ENCODE results near the gene DYNLL1.

DNA sequence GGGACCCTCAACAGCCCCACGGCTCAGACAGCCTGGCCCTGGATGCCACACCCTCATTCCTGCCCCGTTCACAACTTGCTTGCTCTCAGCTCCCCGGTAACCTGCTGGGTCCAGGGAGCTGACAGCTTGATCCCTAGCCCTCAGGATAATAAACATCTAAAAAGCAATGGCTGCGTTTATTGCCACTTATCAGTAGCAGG, 24.2 kb upstream of the RPLP0 start:
- PRO-cap, 2 experiments: no peak in any of the 2 experiments
- RAMPAGE, long total RNA, 5 experiments: no peak in any of the 5 experiments

GRCh38 chr12:120230340-120231117, 29.6 kb upstream of the RPLP0 start:
- PRO-cap, 2 experiments: no peak in any of the 2 experiments
- RAMPAGE, long total RNA, 5 experiments: no peak in any of the 5 experiments

- PRO-cap, 2 experiments: no peak in any of the 2 experiments
- RAMPAGE, long total RNA, 5 experiments: no peak in any of the 5 experiments
Measured at GRCh38 chr12:120235351-120236070, 30.0 kb downstream of the PXN start.

DNA sequence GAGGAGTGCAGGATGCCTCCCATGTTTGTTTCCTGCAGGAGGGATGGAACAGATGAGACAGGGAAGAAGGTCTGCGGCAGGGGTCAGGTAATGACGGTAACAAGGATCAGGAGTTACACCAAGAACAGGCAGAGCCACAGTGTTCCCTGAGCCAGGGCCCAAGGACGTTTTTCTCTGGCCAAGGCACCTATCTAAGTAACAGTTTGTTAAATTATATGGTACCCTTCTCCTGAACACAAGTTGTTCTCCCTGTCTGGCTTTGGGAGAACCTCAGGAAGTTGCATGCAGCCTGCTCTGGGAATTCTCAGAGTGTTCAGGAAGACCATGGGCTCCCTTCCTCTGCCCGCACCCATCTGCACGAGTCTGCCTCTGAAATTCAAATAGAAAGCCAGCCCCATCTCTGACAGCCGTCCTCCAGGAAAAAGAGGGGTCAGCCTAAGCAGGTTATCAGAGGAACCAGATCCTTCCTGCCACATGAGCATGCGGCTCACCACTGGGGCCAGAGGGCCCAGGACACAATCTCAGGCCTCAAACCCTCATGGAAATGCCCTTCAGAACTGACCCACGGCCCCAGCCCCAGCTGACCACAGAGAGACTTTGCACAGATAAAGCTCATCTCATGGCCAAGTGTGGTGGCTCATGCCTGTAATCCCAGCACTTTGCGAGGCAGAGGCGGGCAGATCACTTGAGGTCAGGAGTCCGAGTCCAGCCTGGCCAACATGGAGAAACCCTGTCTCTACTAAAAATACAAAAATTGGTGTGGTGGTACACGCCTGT, 23.4 kb downstream of the PXN start:
- PRO-cap, 2 experiments: peak in 2 of 2 experiments; most common minus-strand start position 355 of the sequence (in 2)
- RAMPAGE, long total RNA, 5 experiments: no peak in any of the 5 experiments

GRCh38 chr12:120449225-120449468, 2.9 kb downstream of the GATC start:
- PRO-cap, 2 experiments: no peak in any of the 2 experiments
- RAMPAGE, long total RNA, 5 experiments: no peak in any of the 5 experiments

DNA sequence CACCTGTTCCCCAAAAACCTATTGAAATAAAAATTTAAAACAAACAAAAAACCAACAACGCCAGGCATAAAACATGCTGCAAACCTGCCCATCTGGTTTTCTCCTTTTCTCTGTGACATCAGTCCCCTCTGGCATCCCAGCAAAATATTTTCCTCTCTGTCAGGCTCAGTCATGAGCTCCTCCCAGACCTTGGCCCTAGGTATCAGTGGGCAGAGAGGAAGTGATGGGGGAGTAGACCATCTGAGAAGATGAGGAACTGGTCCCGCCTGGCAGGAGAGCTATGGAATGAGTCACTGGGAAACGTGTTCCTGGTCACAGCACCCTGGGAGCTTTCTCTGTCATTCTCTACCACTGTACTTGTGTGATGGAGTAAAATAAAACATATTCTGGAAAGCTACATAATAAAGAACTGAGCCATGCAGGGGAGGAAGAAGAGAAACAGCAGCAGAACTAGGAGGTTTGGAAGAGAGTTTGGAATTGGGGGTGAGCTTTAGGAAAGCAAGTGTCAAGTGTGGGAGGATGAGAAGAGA, 5.1 kb upstream of the SRSF9 start:
- PRO-cap, 2 experiments: no peak in any of the 2 experiments
- RAMPAGE, long total RNA, 5 experiments: no peak in any of the 5 experiments

DNA sequence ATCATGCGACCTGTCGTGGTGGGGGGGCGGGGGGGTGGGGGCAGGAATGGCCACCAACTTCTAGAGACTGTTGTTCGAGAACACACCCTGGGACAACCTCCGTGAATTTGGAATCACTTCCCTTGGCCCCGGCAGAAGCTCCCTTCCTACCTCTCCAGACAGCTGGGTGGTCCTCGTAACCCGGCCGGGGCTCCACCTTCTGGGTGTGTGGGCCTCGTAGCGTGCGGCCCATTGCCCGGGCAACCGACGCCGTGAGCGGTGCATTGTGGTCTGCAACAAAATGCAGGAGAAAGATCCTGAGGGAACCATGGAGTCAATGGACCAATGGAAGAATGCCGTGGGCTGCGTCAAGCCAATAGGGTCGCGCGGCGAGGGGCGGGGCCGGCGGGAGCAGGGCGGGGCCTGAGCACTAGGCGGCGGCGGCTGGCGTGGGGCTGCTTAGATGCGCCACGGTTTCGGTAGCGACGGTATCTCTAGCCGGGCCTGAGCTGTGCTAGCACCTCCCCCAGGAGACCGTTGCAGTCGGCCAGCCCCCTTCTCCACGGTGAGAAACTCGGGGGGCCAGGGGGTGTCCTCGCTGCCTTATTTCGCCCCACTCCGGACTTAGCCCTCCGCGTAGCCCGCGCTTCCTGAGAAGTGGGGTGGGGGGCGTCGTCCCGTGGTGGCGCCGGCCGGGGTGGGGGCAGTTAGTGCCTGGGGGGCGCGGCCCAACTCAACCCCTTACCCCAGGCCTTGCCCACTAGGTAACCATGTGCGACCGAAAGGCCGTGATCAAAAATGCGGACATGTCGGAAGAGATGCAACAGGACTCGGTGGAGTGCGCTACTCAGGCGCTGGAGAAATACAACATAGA, at the start of gene DYNLL1:
Gene DYNLL1, plus strand, starts transcription at position 441 of the 853 bp plus-strand sequence.
- PRO-cap, 2 experiments: peak in 2 of 2 experiments; most common plus-strand start position 441 of the sequence (in 2); most common minus-strand start position 253 of the sequence (in 2)
- RAMPAGE, long total RNA, 5 experiments: start-site peak on the plus strand in 5 of 5 experiments, centred at positions 433 to 444 of the sequence, 168 to 11,323 reads per replicate; start-site peak on the minus strand in 4 of 5 experiments, centred at positions 233 to 240 of the sequence, 32 to 181 reads per replicate

DNA sequence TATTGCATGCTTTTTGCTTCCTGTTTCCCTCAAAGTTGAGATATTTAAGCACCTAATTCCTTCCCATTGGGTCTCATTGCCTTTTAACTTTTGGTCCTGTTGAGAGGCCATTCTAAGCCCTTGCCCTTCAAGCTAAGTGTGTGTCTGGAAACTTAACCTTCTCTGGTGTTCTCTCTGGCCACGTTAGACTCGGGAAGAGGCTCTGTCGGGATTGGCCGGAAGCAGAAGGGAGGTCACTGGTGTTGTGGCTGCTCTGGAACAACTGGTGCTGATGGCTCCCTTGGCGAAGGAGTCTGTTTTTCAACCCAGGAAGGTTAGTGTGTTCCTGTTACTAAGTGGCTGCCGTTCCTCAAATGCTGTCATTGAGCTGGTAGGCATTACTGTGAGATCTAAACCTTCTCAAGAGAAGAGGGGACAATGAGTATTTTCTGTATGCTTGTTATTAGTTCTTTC, 18.4 kb downstream of the POP5 start:
- PRO-cap, 2 experiments: no peak in any of the 2 experiments
- RAMPAGE, long total RNA, 5 experiments: no peak in any of the 5 experiments

DNA sequence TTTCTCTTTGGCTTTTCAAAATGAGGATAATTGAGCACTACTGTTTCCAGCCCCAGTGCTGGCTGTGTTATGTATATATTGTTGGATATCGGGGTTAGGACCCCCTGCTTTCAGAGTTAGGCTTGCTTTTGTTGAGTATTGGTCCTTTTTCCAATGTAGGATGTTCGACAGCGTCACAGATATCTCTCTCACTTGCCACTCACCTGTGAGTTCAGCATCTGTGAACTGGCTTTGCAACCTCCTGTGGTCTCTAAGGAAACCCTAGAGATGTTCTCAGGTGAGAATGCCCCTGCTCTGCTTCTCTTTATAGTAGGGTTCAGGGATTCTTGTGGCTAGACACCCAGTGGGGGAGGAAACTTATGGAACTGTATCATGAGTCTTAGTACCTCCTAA, 16.3 kb downstream of the POP5 start:
- PRO-cap, 2 experiments: no peak in any of the 2 experiments
- RAMPAGE, long total RNA, 5 experiments: no peak in any of the 5 experiments

- PRO-cap, 2 experiments: no peak in any of the 2 experiments
- RAMPAGE, long total RNA, 5 experiments: no peak in any of the 5 experiments
Measured at GRCh38 chr12:120573361-120574037, 7.7 kb downstream of the POP5 start.

GRCh38 chr12:120590991-120591353, 9.8 kb upstream of the POP5 start:
- PRO-cap, 2 experiments: no peak in any of the 2 experiments
- RAMPAGE, long total RNA, 5 experiments: no peak in any of the 5 experiments

DNA sequence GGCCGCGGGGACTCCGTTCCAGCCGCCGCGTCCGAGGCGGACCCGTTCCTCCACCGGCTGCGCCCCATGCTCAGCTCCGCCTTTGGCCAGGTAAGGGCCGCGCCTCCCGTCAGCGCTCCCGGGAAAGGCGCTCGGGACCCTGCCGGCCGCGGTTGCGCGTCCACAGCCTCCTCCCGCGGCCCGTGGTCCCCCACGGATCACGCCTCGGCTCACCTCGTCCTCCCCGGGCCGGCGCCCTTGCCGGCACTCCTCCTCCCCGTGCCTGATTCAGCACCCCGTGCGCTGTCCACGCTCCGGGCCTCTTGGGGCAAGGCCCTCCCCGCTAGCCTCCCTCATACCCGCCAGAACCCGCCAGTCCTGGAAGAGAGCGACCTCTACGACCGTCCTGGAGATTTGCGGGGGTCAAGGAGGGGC, 831 bp downstream of the CABP1 start:
- PRO-cap, 2 experiments: no peak in any of the 2 experiments
- RAMPAGE, long total RNA, 5 experiments: no peak in any of the 5 experiments

GRCh38 chr12:120874965-120875518, 29.1 kb downstream of the SPPL3 start:
- PRO-cap, 2 experiments: no peak in any of the 2 experiments
- RAMPAGE, long total RNA, 5 experiments: no peak in any of the 5 experiments

DNA sequence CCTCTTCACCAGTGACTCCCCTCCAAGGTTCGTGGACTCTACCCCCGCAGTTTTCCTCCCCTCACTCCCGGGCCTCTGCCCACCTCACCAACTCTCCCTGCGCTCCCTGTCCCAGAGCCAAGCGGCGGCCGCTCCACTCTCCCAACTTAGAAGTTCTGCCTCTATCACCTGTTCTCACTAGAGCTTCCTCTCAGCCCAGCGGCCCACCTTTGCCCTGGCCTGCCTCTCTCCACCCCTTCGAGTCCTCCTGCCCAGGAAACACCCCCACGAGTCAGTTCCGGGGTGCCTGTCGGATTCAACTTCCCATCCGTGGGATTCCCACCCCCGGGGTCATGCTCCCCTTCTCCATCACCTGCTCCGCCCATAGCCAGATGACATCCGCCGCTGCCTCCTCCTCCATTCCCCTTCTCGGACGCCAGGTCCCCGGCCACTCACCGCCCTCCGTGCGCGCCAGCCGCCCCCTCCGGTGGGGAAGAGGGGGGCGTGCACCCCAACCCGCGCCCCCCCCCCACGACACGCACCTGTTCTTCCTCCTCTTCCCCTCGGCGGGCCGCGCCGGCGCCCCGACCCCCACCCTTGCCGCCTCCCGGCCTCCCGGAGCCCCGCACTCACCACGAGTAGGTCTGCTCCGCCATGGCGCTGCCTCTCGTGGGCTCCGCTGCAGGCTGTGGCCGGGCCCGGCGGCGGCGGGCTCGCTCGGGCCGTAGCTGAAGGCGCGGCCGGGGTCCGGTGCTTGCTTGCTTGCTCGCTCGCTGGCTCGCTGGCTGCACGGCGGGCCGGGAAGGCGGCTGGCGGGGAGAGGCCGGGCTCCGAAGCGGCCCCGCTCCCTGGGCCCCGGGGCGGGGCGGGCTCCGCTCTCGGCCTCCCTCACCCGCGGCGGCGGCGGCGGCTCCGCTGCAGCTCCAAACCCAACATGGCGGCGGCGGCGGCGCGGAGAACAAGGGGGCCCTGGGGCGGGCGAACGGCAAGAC, 640 bp downstream of the SPPL3 start:
- PRO-cap, 2 experiments: peak in 2 of 2 experiments; most common plus-strand start position 399 of the sequence (in 2); most common minus-strand start position 148 of the sequence (in 1)
- RAMPAGE, long total RNA, 5 experiments: no peak in any of the 5 experiments

DNA sequence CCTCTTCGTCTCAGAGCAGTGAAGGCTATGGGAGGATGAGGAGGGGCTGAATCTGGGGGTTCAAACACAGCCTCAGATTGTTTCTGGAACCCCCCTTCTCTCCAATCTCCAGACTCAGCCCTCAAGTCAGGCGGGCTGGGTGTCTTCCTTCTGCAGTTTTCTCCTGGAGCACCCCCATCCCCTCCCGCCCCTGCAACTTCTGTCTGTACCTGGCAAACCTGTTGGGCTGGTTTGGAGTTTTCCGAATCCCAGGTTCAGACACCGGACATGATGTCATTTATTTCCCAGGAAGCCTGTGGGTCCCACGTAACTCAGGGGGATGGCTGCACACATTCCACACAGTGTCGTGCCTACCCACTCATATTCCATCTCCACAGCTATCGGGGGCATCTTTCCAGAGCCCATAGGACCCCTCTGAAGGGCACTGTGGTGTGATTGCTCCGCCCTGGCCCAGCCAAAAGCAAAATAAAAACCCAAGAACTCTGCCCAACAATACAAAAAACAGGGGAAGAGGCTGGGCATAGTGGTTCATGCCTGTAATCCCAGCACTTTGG, 25.1 kb upstream of the SPPL3 start:
- PRO-cap, 2 experiments: peak in 2 of 2 experiments; most common plus-strand start position 298 of the sequence (in 1); most common minus-strand start position 165 of the sequence (in 2)
- RAMPAGE, long total RNA, 5 experiments: no peak in any of the 5 experiments

- PRO-cap, 2 experiments: no peak in any of the 2 experiments
- RAMPAGE, long total RNA, 5 experiments: no peak in any of the 5 experiments
Measured at GRCh38 chr12:121033774-121034367, 5.2 kb downstream of the OASL start.

GRCh38 chr12:121116877-121117263, 15.8 kb upstream of the P2RX7 start:
- PRO-cap, 2 experiments: no peak in any of the 2 experiments
- RAMPAGE, long total RNA, 5 experiments: no peak in any of the 5 experiments

GRCh38 chr12:121210684-121211214, 820 bp downstream of the P2RX4 start:
- PRO-cap, 2 experiments: no peak in any of the 2 experiments
- RAMPAGE, long total RNA, 5 experiments: no peak in any of the 5 experiments

- PRO-cap, 2 experiments: no peak in any of the 2 experiments
- RAMPAGE, long total RNA, 5 experiments: no peak in any of the 5 experiments
Measured at GRCh38 chr12:121229580-121230155, 19.7 kb downstream of the P2RX4 start.

DNA sequence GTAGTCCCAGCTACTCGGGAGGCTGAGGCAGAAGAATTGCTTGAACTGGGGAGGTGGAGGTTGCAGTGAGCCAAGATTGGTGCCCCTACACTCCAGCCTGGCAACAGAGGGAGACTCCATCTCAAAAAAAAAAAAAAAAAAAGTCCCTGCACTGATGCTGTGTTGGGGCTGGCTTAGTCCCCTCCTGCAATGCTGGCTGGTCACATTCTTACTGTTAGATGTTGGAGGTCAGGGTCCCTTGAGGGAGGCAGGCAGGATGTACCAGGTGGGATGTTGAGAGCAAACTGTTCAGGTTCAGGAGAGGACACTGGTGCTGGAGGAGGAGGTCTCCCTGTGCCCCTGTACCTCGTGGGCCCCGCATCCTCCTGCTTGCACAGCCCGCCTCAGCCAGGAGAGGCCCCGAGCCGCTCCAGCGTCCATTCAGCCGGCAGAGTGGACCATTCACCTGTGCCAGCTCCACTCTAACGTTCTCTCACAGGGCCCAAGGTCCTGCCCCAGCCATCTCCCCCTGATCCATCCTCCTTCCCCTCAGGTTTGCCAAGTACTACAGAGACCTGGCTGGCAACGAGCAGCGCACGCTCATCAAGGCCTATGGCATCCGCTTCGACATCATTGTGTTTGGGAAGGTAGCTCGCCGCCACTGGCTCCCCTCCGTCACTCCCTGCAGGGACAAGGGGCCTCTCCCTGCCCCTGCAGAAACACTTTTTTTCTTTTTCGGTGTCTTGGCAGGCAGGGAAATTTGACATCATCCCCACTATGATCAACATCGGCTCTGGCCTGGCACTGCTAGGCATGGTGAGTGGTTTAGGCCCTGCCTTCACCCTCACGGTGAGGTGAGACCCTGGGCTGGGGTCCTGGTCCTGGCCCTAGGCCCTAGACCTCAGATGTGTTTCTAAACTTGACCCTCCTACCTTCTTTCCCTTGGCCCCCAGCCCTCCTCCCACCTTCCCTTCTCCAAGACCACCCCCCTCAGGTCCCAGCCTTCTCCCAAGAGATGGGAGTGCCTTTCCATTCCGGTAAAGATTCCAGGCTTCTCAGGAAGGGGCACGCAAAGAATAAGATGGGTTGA, 22.3 kb downstream of the P2RX4 start:
- PRO-cap, 2 experiments: no peak in any of the 2 experiments
- RAMPAGE, long total RNA, 5 experiments: no peak in any of the 5 experiments